ENCODE results near the genes KRT28, KRTAP2-1, KRTAP29-1 and KRT38.

GRCh38 chr17:40453667-40454760 is 10.8 kb downstream of the IGFBP4 start:
- PRO-cap: no peak
- RAMPAGE, long total RNA, 3 experiments: no peak in any of the 3 experiments

GRCh38 chr17:40456064-40457293 is 13.2 kb downstream of the IGFBP4 start:
- PRO-cap: no peak
- RAMPAGE, long total RNA, 3 experiments: start-site peak on the plus strand in 1 of 3 experiments, at chr17:40456547-40457277 at its widest, 61 to 837 reads per replicate

DNA sequence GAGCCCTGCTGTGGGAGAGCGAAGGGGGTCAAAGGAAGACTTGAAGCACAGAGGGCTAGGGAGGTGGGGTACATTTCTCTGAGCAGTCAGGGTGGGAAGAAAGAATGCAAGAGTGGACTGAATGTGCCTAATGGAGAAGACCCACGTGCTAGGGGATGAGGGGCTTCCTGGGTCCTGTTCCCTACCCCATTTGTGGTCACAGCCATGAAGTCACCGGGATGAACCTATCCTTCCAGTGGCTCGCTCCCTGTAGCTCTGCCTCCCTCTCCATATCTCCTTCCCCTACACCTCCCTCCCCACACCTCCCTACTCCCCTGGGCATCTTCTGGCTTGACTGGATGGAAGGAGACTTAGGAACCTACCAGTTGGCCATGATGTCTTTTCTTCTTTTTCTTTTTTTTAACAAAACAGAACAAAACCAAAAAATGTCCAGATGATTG is 14.1 kb downstream of the IGFBP4 start:
- PRO-cap: no peak
- RAMPAGE, long total RNA, 3 experiments: no peak in any of the 3 experiments

DNA sequence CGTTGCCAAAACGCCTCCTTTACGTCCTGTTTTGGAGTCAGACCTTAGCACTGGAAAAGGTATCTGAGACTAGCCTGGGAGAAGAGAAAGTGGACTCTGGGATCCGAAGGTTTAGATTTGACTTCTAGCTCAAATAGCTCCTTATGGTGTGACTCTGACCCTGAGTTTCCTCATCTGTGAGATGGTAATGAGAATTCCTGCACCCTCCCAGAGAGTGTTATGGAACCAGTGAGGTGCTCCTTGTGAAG is 3.4 kb downstream of the TNS4 start:
- PRO-cap: no peak
- RAMPAGE, long total RNA, 3 experiments: no peak in any of the 3 experiments

GRCh38 chr17:40498381-40498799 is 3.0 kb downstream of the TNS4 start:
- PRO-cap: no peak
- RAMPAGE, long total RNA, 3 experiments: no peak in any of the 3 experiments

DNA sequence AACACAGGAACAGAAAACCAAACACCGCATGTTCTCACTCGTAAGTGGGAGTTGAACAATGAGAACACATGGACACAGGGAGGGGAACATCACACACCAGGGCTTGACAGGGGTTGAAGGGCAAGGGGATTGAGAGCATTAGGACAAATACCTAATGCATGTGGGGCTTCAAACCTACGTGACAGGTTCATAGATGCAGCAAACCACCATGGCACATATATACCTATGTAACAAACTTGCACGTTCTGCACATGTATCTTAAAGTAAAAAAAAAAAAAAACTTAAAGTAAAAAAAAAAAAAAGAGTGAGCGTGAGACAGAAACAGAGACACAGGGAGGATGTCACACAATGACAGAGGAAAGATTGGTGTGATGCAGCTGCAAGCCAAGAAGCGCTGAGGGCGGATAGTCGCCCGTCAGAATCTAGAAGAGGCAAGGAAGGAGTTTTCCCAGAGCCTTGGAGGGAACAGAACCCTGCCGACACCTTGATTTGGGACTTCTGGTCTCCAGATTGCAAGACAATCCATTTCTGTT is 27.4 kb upstream of the TNS4 start:
- PRO-cap: no peak
- RAMPAGE, long total RNA, 3 experiments: no peak in any of the 3 experiments

GRCh38 chr17:40560011-40560692 is 5.1 kb downstream of the CCR7 start:
- PRO-cap: bidirectional peak, plus-strand start at chr17:40560528, minus-strand start at chr17:40560350
- RAMPAGE, long total RNA, 3 experiments: no peak in any of the 3 experiments

DNA sequence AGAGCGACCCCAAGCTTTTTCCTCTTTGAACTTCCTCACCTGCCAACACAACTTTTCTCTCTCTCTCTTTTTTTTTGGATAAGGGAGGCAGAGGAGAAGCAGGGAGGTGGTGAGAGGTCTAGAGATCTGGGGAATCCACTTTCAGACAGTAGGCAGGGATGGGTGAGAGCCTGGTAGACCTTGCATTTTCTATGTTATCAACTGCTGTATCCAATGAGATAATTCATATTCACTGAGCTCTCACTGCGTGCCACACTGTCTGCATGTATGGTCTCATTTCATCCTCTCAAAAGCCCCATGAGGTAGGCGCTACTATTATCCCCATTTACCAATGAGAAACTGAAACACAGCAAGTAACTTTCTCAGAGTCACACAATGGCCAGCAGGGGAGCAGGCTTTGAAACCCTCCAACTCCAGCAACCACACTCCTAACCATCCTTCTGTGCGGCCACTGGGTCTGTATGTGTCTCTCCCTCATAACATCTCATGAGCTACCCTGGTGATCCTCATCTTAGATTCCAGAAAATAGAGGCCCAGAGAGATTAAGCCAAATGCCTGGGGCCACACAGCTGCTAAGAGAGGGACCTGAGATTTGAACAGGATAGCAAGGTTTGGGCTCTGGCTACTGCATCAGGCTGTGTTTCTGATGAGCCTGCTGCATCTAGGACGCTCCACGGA is 3.4 kb downstream of the CCR7 start:
- PRO-cap: no peak
- RAMPAGE, long total RNA, 3 experiments: no peak in any of the 3 experiments

DNA sequence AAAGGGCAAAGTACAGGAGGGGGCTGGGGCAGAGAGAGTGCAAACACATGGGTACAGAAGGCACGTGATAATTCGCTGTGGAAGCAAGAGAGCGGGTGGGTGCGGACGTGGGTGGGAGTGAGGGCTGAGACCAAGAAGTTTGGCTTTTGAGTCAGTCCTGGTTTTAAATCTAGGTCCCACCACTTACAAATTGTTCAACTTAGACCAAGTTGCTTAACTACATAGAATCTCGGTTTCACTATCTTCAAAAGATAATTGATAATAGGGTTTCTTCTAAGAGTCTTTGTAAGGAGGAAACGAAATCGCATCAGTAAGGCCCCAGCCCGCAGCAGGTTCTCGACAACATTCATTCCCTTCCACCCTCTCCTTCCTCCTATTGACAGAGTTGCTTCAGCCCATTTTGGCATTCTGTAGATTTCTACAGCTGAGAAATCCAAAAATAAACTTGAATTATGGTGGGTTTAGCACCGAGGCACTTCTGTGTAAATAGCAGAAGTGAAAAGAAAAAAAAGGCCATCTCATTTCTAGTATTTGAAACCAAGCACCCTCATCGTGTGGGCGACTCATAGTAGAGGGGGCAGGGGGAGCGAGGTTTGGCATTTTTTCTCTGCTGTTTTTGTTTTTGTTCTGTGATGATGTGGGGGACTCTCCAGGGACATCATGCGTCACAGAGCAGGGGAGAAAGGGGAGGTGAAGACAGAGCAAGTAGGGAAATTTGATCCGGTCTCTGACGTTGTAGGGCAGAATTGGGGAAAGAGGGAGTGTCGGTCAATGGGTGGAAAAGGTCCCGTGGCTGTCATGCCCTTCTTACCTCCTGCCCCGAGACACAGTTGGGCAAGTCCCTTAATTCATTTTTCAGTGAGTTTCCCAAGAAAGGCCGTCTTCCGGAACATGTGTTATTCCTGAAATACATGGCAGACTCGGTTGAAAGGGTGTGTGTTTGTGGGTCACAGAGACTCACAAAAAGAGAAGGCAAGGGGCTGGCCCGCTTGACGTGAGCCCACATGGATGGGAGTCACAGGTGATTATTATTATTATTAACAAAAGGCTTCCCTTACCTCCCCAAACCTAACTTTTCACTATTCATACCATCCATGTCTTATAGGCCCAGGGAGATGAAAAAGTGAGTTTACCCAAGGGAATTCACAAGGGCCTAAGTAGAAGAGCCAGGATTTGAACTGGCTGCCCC is 33.8 kb upstream of the CCR7 start:
- PRO-cap: no peak
- RAMPAGE, long total RNA, 3 experiments: no peak in any of the 3 experiments

GRCh38 chr17:40608485-40609003 is 39.1 kb downstream of the SMARCE1 start:
- PRO-cap: no peak
- RAMPAGE, long total RNA, 3 experiments: no peak in any of the 3 experiments

- PRO-cap: no peak
- RAMPAGE, long total RNA, 3 experiments: no peak in any of the 3 experiments
Observed at GRCh38 chr17:40615046-40615650, 32.5 kb downstream of the SMARCE1 start.

- PRO-cap: no peak
- RAMPAGE, long total RNA, 3 experiments: no peak in any of the 3 experiments
Observed at GRCh38 chr17:40799729-40800028, at the start of gene KRT28. KRT28 (minus strand) TSS chr17:40799959.

GRCh38 chr17:40883528-40883941 is 1.5 kb downstream of the KRT20 start:
- PRO-cap: no peak
- RAMPAGE, long total RNA, 3 experiments: no peak in any of the 3 experiments

DNA sequence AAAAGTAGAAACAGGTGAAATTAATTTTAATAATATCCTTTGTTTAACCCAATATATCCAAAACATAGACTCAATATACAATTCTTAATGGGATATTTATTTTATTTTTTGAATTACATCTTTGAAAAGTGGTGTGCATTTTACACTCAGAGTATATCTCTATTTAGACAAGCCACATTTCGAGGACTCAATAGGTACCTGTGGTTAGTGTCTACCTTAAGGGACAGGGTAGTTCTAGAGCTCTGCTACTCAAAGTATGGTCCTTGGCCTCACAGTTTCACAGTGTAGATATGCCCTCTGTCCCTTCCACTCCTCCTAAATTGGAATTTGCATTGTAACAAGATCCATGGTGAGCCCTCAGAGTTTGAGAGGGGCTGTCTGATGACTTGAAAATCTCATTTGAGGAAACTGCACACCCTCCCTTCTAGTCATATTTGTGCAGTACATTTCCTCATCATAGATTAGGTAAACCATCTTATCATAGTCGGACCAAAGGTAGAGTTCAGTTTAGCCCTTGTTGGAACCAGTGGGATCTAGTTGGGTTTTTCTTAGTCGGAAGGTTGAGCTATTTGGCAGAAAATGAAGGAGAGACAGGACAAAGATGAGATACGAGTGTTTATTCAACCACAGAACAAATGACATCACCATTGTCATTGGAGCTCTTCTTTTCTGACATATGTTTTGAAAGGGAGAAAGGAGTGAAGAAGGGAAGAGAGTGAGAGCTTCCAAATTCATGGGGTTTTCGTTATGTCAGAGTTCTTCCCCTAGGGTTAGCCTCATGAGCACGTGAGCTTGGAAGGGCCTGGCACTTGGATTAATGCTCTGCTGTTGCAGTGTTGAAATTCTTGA is 15.7 kb upstream of the KRT20 start:
- PRO-cap: no peak
- RAMPAGE, long total RNA, 3 experiments: no peak in any of the 3 experiments

DNA sequence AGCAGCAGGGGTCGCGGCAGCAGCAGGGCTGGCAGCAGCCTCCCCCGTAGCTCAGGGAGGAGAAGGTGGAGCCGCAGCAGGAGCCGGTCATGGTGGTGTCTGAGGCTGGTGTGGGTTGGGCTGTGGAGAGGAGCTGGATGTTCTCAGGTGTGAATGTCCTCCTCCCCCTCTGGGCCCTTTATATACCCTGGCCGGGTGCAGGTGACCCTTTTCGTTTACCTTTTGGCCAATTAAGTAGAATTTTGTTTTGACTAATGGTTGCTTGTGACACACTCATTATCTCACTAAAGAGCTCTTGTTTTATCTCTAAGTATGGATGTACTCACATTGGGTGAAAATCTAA is at the start of gene KRTAP2-1:
Gene KRTAP2-1, minus strand, starts transcription at position 140 of the 343 bp plus-strand sequence.
- PRO-cap: no peak
- RAMPAGE, long total RNA, 3 experiments: no peak in any of the 3 experiments

- PRO-cap: no peak
- RAMPAGE, long total RNA, 3 experiments: no peak in any of the 3 experiments
Observed at GRCh38 chr17:41120080-41120712, 2.0 kb upstream of the KRTAP4-11 start.

DNA sequence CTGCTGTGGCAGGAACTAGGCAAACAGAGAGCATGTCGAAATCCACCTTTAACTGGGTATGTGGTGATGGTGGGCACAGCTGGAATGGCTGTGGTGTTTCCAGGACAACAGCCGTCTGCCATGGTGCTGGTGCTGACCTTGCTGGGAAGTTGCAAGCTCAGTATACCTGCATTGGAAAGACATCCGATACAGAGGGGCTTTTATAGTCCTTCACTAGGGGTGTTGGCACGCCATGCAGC is at the start of gene KRTAP29-1:
Gene KRTAP29-1, minus strand, starts transcription at position 122 of the 239 bp plus-strand sequence.
- PRO-cap: no peak
- RAMPAGE, long total RNA, 3 experiments: no peak in any of the 3 experiments

DNA sequence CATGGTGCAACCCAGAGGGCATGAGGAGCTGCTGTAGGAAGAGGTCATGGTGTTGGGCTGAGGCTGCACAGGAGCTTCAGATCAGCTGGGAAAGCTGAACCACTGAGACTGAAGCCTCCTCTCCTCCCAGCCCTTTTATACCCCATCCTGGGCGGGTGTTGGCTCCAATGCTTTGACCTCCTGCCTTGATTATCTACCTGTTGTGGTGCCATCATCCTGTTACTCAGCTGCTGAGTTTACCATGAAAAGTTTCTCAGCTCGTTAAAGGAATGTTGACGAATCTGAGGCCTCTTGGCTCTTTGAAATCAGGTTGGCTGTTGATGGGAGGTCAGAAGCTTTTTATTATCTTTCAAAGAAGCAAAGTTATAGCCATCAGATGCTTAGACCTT is at the start of gene KRT38:
Gene KRT38, minus strand, starts transcription at position 110 of the 389 bp plus-strand sequence.
- PRO-cap: no peak
- RAMPAGE, long total RNA, 3 experiments: no peak in any of the 3 experiments

- PRO-cap: no peak
- RAMPAGE, long total RNA, 3 experiments: no peak in any of the 3 experiments
Observed at GRCh38 chr17:41511132-41511594, 5.8 kb upstream of the KRT13 start.

- PRO-cap: no peak
- RAMPAGE, long total RNA, 3 experiments: no peak in any of the 3 experiments
Observed at GRCh38 chr17:41519014-41520419, 827 bp upstream of the KRT15 start.

Data from tibial nerve (tissue), 3 donors.